ENCODE results near the genes FAM114A2 and MRPL22.

DNA sequence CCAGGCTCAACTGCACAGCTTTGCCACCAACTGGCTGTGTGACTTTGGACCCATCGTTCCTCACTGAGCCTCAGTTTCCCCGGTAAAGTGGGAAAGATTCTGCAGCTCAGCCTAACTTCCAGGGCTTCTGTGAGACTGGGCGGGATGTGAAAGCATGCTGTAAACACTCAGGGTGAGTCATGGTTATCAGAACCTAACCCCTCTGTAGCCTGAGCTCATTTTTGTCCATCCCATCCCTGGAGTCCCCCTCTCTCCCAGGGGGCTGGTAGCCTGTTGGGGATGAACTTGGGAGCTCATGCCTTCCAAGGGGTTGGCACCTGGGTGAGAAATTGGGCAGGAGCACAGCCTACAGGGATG, 2.3 kb downstream of the CCDC69 start:
- PRO-cap = no peak
- RAMPAGE, long total RNA, 2 experiments = no peak in any of the 2 experiments

DNA sequence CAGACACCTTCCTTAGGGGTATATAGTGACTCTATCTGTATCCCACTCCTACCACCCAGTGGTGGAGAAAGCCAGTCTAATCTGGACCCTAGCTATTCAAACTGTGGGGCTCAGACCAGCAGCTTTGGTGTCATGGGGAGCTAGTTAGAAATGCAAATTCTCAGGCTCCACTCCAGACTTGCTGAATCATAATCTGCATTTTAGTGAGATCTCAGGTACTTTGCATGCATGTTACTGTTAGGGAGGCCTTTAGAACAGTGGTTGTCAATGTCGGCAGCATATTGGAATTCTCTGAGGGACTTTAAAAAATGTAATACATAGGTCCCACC, 12.1 kb upstream of the GM2A start:
- PRO-cap = no peak
- RAMPAGE, long total RNA, 2 experiments = no peak in any of the 2 experiments

GRCh38 chr5:151517542-151518084, 70.2 kb downstream of the SLC36A1 start:
- PRO-cap = no peak
- RAMPAGE, long total RNA, 2 experiments = no peak in any of the 2 experiments

DNA sequence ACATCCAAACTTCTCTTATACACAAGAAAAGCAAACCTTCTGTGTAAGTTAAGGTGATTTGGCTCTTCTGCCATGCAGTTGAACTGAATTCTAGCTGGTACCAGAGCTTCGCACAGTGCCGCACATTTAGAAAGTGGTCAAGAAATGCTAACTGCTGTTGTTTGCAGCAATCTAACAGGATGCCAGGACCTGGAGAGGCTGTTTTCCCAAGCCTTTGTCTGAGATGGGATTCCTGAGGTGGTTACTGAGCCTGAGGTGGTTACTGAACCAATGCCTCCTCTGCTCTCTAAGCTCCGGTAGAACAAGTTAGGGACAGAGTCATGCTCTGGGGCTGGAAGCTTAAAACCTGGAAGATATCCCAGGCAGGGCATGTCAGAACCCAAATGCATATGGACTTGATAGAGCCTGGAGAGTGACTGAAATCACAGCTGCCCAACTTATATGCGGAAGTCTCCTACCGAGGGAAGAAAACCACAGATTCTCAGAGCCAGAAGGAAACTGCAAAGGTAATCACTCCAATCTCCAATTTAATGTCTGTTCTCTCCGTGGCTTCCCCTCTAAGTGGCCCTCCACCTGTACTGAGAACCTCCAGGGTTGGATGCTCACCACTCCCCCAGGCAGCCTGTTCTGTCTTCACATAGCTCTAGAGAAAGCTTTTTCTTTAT, 46.6 kb upstream of the FAT2 start:
- PRO-cap = no peak
- RAMPAGE, long total RNA, 2 experiments = no peak in any of the 2 experiments

- PRO-cap = bidirectional peak, plus-strand start at chr5:151740476, minus-strand start at chr5:151740353
- RAMPAGE, long total RNA, 2 experiments = no peak in any of the 2 experiments
Observed at GRCh38 chr5:151739832-151740877, 18.3 kb downstream of the ATOX1 start.

- PRO-cap = no peak
- RAMPAGE, long total RNA, 2 experiments = no peak in any of the 2 experiments
Observed at GRCh38 chr5:153900639-153901070, 138.1 kb downstream of the FAM114A2 start.

DNA sequence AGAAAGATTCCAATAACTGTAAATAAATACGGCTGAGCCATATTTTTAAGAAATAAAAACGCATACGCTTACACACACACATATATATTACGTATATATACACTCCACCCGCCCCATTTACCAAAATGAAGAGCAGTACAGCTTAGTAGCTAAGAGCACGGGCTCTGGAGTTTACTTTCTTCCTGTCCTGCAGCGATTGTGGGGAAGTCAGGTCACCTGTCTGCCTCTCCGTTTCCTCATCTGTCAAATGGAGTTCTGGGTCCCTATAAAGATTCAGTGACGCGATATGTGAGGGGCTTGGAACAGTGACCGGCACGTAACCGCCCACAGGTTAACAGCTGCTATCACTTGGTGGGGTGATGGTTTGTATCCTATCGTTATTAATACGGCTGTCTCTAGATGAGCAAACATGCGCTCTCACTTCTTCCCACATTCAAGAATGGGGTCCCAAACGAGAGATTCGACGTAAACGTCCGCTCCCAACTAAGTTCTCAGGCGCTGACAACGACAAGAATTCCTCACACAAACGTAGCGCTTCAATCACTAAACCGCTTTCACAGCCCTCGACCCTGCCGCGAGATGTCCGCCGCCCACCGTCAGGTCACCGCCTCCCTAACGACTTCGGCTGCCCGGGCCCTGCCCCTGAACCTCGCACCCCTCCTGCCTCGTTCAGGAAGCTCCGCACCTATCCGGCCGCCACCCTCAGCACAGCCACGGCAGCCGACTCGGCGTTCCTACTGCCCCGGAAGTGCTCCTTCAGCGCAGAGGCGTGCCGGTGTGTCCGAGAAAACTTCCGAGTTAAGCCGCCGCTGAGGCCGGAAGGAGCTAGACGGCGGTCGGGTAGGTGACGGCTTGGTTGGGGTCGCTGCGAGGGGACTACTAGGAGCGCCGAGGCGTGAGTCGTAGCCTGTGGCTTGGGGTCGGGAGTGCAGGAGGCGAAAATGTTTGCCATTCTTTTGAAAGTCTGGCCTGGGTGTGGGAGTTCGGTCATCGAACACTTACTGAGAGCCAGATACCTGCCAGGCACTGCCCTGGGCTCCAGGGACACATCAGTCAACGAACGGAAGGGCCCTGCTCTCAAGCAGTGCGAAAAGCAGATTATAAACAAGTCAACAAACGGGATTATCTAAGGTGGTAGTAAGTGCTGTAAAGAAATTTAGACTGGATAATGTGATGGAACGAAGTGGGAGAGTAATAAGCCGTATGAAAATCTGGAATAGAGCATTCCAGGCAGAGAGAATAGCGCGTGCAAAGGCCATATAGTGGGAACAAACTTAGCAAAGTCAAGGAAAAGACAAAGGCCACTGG, at the start of gene FAM114A2:
Gene FAM114A2, minus strand, starts transcription at position 739 of the 1,308 bp plus-strand sequence.
- PRO-cap = bidirectional peak, plus-strand start at position 828 of the sequence, minus-strand start at position 739 of the sequence
- RAMPAGE, long total RNA, 2 experiments = start-site peak on the plus strand in 2 of 2 experiments, centred at positions 815 to 817 of the sequence, 274 to 303 reads per replicate; start-site peak on the minus strand in 2 of 2 experiments, centred at positions 722 to 723 of the sequence, 77 to 145 reads per replicate

DNA sequence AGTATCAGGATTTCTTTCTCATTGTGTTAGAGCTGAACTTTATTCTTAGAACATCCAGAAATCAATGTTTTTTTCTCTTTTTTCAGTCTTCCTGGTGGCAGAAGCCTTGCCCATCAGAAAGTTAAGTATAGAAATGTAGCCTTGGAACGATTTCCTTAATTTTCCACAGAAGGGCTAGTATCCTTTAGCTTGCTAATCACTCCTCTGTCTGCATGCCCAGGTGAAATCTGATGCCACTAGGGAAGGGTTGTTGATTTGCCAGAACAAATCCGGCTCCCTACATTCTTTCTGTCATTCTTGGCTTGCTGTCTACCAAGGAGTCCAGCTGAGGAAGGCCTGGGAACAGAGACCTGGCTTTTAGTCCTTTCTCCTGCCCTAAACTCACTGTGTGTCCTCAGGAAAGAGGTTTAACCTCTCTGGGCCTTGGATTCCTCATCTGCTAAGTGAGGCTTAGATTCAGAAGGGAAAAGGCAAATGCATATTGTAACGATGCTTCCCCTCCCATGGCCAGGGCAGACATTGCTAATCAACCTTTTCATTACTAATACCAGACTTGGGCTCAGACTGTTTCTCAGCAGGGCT, 3.8 kb downstream of the GALNT10 start:
- PRO-cap = no peak
- RAMPAGE, long total RNA, 2 experiments = no peak in any of the 2 experiments

- PRO-cap = no peak
- RAMPAGE, long total RNA, 2 experiments = no peak in any of the 2 experiments
Observed at GRCh38 chr5:154395428-154396292, 50.1 kb upstream of the SAP30L start.

DNA sequence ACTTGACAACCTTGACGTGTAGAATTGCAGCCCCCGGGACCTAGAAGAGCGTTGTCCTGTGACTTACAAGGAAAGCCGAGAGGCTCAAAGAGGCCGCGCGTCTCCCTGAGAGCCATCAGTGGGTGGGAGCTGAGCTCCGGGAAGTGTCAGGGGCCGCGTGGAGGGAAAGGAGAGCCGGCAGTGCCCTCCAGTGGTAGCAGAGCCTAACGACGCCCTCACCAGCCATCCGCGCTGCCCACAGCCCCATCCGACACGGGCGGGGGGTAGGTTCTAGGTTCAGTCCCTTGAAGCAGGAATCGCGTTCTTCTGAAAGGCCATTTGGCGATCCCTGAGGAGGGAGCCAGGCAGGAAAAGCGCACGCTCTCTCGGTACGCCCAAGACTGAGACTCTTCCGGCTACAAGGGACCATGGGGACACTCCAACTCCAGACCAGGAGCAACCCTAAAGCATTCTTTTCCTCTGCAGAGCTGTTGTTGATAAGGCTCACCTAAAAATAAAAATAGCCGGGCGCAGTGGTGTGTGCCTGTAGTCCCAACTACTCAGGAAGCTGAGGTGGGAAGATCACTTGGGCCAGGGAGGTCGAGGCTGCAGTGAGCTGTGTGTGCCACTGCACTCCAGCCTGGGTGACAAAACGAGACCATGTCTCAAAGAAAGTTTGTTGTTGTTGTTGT, 40.5 kb upstream of the SAP30L start:
- PRO-cap = no peak
- RAMPAGE, long total RNA, 2 experiments = no peak in any of the 2 experiments

GRCh38 chr5:154677843-154678352, 77.3 kb upstream of the LARP1 start:
- PRO-cap = no peak
- RAMPAGE, long total RNA, 2 experiments = no peak in any of the 2 experiments

DNA sequence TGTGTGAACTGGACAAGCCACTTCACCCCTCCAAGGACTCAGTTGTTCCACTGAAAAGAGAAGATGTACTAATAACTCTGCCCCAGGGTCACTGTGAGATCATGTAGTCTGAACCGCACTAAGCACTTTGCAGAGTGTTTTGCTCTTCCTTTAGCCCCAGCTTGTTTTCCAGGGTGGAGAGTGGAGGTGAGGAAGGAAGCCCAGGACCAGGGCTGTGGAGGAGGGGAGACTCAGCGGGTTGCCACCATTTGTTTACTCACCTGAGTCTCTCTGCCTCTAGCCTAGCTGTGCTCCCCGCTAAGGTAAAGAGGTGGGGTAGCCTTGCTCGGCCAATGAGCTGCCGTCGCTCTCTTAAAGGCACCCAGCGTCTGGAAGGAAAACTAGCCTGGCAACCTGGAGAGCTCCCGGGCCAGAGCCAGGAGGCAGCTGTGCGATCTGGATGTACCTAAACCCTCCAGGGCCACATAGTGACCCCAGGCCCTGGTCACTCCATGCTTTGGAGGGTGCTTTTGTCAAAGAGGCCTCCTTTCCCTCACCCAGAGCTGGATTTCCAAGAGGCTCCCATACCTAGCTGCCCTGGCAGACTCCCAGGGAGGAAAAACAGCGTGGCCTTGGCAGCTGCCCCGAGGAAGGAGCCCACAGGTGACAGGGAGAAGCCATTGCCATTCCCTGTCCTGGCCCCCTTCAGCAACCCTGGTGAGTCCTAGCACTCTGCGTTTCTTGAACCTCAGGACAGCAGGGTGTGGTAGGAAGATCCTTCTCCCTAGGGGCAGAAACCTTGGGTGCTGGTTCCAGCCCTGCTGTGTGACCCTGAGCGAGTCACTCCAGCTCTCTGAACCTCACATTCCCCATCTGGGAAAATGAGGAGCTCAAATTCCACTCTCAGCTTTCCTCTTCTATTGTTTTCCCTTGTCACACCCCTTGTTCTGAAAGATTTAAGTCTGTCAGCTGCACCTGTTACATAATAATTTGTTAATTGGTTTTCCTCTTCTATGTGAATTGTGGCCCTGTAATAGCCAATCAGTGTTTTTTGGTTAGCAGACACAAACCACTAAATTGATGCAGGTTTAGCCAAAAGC, 42.4 kb upstream of the LARP1 start:
- PRO-cap = no peak
- RAMPAGE, long total RNA, 2 experiments = no peak in any of the 2 experiments

DNA sequence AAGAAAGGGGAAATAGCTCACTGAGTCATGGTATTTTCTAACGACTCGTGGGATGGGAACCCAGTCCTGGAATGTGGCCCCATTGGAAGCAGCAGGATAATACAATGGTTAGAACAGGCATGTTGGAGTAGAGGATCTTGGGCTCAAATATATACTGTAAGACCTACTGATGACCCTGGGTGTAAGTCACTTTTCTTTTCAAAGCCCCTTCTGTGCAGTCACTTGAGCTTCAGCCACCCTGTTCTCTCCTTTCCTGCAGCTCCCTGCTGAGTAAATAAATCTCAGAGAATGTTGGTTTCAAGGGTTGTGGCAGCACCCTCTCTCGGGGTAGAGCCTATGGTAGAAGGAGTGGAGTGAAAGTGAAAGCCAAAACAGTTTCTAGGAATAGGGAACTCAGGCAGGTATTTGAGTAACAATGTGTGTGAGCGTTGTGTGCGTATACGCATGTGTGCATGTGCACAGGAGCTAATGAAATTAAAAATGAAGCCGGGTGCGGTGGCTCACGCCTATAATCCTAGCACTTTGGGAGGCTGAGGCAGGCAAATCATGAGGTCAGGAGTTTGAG, 40.7 kb upstream of the LARP1 start:
- PRO-cap = no peak
- RAMPAGE, long total RNA, 2 experiments = no peak in any of the 2 experiments

DNA sequence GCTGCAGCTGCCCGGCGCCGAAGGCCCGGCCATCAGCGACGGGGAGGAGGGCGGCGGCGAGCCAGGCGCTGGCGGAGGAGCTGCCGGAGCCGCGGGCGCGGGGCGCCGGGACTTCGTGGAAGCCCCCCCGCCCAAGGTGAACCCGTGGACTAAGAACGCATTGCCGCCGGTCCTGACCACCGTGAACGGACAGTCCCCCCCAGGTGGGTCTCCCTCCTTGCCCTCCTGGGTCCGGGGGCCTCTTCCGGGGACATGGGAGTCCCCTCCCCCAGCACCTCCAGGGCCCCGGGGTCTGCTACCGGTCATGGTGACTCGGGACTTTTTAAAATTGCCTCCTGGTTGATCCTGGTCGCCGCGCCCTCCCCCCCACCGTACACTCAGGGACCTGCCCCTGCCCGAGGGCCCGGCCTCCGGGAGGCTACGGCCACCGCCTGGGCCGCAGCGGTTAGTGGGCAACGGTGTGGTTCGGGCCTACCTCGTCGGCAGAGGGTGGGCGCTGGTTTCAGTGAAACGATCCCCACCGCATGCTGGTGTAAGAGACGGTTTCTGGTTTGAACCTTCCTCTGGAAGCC, 900 bp downstream of the LARP1 start:
- PRO-cap = no peak
- RAMPAGE, long total RNA, 2 experiments = no peak in any of the 2 experiments

DNA sequence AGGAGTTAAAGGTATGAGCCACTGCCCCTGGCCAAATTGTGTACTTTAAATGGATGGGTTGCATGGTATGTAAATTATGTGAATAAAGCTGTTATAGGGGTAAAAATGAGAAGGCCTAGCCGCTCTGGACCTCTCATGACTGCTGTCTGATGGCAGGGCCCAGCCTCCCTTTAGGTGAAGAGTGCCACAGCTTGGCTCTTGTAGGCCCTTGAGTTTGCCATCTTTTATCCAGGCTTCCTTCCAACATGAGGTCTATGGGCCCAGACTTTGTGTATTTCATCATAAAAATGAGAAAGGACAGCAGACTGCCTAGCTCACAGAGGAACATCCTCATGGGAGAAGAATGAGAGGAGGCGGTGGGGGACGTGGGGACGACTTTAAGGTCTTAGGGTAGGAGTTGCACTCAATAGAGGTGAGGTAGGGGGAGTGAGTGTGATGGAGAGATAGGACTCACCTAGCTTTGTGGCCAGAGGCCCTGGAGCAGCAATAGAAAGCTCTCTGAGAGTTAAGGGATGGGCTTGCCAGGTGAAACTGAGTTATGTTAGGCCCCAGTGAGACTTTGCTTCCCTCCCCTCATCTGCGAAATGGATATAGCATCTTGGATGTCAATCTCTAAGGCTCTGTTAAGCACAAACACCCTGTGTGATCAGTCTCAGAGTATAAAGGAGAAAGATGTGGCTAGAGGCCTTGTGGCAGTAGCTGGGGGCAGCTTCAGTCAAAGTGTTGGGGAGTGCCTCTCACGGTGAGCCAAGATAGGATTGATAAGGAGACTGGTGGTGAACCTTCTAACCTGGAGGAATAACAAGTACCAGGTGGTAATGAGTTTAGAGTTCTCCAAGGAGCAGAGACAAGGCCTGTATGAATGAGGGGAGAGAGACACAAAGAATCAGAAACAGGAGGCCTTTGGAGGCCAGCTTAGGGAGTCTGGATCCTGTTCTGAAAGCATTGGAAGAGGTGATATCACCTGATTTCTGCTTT, 14.2 kb downstream of the LARP1 start:
- PRO-cap = no peak
- RAMPAGE, long total RNA, 2 experiments = no peak in any of the 2 experiments

DNA sequence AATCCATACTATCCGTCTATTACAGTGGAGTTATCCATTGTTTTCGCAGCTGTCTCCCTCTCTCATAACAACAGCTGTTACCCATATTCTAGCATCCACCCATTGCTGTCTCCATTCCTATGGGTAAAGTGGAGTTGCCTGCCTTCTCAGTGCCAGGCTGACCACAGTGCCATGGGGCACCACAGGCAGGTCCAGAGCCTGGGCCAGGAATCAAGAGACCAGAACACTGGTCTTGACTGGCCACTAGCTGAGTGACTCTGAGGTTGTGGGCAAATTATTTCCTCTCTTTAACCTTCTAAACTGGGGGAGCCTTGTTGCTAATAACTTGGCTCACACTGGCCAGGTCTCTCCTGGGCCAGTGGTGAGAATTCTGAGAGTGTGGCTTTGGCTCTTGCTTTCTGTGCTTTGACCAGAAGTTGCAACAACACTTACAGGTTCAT, 20.0 kb downstream of the FAXDC2 start:
- PRO-cap = no peak
- RAMPAGE, long total RNA, 2 experiments = no peak in any of the 2 experiments

DNA sequence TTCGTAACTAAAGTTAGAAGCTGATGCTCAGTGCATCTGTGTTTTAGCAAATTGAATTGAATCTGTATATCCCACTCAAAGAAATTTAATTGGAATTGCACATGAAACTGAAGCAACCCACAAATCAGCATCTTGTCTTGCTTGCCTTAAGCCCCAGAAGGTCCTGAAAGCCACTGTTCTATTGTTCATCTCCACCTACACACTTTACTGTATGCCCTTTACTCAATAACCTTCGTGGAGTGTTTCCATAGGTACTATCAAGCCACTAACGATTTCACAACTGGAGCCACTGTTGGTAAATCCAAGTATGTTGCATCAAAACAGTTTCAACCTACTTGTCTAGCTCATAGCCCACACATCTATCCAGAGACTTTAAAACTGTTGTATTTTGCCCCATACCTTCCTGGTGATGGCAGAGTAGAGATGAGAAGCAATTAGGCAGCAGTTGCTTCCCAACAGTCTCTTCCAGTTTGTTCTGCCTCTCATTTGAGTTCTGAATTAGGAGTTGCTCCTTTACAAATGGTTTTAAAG, 706 bp downstream of the FAXDC2 start:
- PRO-cap = unidirectional peak, plus-strand start at position 323 of the sequence; unidirectional peak, plus-strand start at position 415 of the sequence
- RAMPAGE, long total RNA, 2 experiments = no peak in any of the 2 experiments

DNA sequence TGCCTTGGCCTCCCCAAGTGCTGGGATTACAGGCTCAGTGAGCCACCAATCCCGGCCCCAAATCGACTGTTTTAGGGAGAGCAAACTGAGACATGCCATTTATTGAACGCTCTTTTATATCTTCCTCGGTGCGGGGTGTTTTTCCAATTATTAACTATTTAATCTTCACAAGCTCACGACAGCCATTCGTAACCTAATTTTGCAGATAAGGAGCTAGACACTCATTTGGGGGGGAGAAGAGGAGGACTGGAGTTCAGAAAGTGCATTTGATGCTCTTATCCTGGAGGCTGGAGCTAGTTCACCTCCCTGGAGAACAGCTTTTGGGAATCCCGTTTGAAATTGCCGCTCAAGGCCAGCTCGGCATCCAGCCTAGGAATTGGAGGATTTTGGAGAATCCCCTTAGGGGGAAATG, 1.5 kb upstream of the CNOT8 start:
- PRO-cap = no peak
- RAMPAGE, long total RNA, 2 experiments = no peak in any of the 2 experiments

DNA sequence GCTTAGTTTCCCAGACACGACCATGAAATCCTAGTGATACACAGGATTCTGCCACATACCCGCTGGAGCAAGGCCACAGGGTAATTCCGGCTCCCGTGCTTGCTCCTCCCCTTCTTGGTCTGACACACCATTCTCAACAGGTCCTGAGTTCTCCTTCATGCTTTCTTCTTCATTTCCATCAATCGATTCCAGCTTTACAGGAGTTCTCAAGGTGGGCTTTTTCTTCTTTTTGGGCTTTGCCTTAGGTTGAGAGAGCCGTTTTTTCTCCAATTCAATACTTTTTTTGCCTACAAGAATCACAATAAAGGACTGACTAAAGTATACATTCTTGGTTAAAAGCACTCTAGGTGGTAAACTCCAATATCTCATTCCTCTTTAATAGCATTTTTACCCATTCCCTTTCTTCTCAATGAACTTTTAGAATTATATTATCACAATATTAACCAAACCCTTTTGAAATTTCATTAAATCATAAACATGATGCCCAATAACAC, 30.4 kb downstream of the GEMIN5 start:
- PRO-cap = no peak
- RAMPAGE, long total RNA, 2 experiments = no peak in any of the 2 experiments

- PRO-cap = bidirectional peak, plus-strand start at chr5:154941093, minus-strand start at chr5:154941009
- RAMPAGE, long total RNA, 2 experiments = start-site peak on the plus strand in 2 of 2 experiments, at chr5:154941092-154941103 at its widest, 138 to 539 reads per replicate
Observed at GRCh38 chr5:154940812-154941446, at the start of gene MRPL22. Gene MRPL22 (plus strand): TSS chr5:154941073.